Epidermal melanocyte (primary cell): ENCODE measurements around a stretch of chr2.

DNA sequence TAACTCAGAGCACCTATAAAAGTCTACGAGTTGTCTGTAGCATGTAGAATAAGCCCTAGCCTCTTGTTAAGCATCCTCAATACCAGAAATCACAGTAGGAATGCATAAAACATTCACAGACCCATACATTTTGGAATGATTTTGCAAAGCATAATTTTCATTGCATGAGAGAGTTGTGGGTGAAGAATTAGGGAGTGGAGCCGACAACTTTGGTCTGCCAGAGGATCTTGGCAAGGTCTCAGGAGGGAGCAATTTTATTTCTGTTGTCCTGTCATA is 2.3 kb downstream of the ITGA4 start:
- RRBS, result no CpG with 5 or more reads among the region's 2 CpGs

DNA sequence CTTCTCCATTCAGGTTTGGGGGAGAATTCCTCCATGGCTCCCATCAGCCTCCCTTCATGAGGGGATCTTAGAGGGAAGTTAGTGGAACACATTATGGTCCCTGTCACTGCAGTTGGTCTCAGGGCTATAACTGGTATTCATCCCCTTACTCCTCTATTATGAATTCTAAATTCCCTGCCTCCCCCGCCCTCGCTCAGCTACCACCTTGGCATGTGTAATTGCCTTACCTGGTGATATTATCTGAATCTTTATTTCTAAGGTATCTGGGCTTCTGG is 48.4 kb upstream of the NEUROD1 start:
- RRBS, result no CpG with 5 or more reads among the region's 2 CpGs

GRCh38 chr2:181803883-181804464 is 87.6 kb upstream of the ITPRID2 start:
- RRBS, result no CpG with 5 or more reads among the region's 9 CpGs

GRCh38 chr2:181891222-181891529 is 354 bp upstream of the ITPRID2 start:
- RRBS, result no CpG with 5 or more reads among the region's 5 CpGs

DNA sequence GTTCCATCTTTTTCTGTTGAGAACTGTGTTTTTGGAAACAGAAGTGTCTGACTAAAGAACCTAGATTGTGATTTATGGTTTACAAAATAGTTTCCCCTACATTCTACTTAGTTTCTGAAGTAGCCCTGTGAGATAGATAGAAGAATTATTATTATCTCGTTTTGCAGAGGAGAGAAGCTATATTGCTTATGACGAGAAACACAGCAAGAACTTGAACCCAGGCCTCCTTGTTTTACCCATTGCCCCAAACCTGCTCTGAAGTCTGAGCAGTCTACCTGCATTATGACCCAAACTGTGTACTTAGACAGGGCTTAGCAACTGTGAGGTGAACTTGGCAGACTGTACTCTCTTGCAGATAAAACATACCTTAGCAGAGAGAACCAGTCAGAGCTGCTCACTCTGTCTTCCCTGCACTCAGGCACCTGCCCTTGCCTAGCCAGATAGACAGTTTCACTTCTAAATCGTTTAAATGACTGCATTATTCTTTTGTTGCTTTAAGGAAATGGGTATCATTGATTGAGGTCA is 20.2 kb downstream of the ITPRID2 start:
- RRBS, result no CpG with 5 or more reads among the region's 3 CpGs

- RRBS, result no CpG with 5 or more reads among the region's 2 CpGs
Observed at GRCh38 chr2:182717487-182717781, 1.4 kb downstream of the DNAJC10 start.

- RRBS, result no CpG with 5 or more reads among the region's 18 CpGs
Observed at GRCh38 chr2:183038758-183039263, 554 bp upstream of the NCKAP1 start.

- RRBS, result 0% methylated on average over 2 of the region's 12 CpGs
Observed at GRCh38 chr2:183078114-183078568, 406 bp upstream of the DUSP19 start.

DNA sequence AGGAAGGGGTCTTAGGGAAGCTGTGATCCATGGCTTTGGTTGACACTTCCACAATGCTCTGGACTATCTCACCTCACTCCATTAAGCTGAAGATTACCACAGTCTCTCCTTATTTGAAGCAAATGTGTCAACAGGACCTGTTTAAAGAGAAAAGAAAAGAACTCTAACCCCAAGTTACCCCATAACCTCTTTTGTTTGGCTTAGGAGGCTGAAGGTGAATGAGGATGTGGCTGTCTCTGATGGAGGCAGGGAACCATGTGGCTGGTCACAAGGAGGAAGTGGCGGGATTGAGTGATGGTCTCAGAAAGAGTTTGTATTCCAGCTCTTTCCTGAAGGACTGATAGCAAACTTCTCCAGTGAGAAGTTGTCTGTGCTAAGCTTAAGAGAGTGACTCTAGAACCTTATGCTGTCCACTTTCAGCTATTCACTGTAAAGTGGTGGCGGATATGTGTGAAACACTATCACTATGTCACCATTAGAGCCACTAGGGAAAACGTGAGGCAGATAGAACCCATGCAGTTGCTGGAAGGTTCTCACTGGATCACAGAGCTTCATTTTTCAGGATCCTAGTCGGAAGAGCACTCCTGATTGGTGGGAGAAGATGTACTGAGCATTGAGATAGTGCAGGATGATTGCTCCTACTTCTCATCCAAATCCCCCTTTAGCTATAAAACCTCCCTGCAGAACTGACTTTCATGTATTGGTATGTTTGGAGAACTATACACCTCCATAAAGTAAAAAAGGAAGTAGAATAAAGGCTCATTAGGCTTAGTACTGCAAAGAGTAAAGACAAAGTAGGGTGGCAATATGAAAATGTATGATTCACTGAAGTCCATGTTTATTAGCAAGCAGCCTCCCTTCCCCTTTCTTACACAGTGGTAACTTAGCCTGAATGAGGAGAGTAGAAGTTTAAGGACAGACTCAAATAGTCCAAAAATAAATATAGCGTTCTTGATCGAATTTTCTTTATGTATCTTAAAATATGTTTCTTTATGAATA is 1.2 kb downstream of the ZNF804A start:
- RRBS, result no CpG with 5 or more reads among the region's 6 CpGs

DNA sequence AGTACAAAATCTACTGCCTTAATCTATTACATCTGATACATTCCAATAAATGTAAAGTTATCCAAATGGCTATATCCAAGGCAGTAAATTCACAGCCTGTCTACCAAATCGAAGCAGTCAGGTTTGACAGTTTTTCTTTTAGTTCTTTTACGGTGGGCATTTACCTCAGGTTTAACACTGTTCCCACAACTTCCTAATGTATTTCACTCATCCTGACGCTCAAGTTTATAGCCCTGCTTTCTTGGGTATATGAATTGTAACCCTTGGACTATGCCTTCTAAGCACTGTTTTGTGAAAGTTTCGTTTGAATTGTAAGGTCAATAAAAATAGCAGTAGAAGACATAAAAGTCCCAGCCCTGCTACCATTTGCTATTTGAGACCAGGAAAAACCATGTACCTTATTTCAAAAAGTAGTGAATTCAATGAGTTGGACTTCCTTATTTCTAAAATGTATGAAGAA is 2.1 kb upstream of the ZC3H15 start:
- RRBS, result no CpG with 5 or more reads among the region's 4 CpGs

DNA sequence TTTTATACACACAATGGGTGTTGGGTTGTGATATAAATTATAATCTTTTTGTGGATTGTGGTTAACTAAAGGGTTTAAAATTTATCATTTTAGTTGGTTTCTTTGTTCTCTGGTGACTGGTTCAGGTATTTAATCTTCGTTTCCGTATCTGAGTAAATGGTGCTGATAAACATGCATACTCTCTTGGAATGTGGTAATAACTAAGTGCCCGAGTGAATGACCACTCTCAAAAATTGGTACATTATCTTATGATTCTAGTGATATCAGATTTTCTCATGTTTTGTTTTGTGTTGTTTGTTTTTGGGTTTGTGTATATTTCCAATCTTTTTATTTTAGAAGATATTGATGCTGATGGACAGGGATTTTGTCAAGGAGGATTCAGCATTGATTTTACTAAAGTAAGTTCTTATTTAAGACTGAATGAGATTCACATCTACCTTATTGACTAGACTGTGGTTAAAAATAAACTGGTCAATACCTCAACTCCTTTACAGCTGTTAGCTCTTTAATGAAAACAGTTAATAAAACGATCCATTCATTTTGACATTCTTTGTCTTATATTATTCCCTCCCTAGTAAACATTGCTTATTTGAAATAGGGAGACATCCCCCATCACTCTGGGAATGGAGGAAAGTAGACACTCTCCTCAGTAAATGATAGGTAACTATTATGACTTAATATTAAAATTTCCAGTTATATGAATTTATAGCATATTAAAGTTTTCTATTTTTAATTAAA is 40.8 kb downstream of the ITGAV start:
- RRBS, result no CpG with 5 or more reads among the region's 4 CpGs

DNA sequence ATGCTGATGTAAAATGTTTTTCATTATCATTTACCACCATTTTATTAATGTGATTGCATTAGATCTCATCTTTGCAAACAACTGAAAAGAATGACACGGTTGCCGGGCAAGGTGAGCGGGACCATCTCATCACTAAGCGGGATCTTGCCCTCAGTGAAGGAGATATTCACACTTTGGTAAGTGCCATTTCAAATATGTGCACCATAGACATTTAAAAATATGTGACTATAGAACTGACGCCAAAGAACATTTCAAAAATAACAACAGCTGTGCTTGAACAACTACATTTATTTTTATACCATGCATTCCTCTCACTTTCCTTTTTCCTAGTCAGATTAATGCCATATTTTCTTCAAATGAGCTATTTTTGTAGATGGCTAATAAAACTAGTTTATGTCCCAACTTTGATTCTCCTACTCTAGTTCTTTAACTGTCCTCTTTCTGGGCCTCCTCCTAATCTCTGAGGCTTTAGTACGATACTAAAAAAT is 24.2 kb upstream of the FAM171B start:
- RRBS, result no CpG with 5 or more reads among the region's 6 CpGs

DNA sequence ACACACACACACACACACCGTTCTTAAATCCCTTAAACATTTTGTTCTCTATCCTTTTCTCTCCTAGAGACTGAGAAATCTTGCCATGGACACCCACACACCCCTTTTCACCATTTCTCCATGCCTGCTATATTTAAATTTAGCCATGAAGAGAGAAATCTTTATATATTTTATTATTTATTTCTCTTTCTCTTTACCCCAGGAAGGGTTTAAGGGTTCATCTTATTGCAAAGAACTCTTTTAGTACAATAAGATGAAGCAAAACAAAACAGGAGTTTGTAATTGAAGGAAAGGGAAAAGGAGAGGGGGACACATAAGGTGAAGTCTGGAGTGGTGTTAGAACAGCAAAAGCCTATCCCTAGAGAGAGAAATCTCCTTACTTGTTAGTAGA is 912 bp downstream of the FAM171B start:
- RRBS, result no CpG with 5 or more reads among the region's 1 CpG

GRCh38 chr2:187404420-187405162 is 43.5 kb downstream of the CALCRL start:
- RRBS, result no CpG with 5 or more reads among the region's 7 CpGs

DNA sequence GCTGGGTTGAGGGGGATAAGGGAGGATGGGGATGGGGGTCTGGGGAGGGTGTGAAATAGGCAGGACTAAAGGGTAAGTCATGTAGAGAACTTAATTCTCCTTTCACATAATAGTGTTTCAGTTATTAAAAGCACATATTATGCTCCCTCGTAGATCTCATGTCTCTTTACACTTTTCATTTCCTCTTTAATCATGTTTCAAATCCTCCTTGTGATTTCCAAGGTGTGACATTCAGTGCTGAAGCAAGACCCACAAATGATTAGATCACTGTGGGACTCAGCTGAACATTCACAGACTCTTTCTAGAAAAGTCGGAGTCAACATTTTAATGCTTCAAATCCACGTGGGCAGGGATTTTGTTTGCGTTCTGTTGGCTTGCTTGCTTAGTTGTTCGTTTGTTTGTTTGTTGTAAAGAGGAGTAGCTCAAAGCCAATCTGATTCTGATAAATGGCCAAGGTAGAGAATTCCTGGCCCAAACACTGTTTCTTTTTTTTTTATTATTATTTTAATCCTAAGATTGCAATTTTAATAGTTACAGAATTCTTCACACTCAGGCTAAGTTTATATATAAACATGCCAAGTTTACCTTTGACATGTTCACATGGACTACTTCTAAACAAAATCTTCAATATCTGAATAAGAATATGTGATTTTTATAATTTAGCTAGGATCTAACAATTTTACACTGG is 34.9 kb upstream of the CALCRL start:
- RRBS, result no CpG with 5 or more reads among the region's 5 CpGs

DNA sequence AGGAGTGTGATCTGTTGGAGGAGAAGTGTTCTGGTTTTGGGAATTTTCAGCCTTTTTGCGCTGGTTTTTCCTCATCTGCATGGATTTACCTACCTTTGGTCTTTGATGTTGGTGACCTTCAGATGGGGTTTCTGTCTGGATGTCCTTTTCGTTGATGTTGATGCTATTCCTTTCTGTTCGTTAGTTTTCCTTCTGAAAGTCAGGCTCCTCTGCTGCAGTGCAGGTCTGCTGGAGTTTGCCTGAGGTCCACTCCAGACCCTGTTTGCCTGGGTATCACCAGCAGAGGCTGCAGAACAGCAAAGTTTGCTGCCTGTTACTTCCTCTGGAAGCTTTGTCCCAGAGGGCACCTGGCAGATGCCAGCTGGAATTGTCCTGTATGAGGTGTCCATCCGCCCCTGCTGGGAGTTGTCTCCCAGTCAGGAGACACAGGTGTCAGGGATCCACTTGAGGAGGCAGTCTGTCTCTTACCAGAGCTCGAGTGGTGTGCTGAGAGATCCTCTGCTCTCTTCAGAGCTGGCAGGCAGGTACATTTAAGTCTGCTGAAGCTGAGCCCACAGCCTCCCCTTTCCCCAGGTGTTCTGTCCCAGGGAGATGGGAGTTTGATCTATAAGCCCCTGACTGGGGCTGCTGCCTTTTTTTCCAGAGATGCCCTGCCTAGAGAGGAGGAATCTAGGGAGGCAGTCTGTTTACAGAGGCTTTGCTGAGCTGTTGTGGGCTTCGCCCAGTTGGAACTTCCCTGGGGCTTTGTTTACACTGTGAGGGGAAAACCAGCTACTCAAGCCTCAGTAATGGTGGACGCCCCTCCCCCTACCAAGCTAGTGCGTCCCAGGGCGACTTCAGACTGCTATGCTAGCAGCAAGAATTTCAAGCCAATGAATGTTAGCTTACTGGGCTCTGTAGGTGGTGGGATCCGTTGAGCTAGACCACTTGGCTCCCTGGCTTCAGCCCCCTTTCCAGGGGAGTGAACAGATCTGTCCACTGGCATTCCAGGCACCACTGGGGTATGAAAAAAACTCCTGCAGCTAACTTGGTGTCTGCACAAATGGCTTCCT is 34.7 kb downstream of the TFPI start:
- RRBS, result no CpG with 5 or more reads among the region's 10 CpGs

DNA sequence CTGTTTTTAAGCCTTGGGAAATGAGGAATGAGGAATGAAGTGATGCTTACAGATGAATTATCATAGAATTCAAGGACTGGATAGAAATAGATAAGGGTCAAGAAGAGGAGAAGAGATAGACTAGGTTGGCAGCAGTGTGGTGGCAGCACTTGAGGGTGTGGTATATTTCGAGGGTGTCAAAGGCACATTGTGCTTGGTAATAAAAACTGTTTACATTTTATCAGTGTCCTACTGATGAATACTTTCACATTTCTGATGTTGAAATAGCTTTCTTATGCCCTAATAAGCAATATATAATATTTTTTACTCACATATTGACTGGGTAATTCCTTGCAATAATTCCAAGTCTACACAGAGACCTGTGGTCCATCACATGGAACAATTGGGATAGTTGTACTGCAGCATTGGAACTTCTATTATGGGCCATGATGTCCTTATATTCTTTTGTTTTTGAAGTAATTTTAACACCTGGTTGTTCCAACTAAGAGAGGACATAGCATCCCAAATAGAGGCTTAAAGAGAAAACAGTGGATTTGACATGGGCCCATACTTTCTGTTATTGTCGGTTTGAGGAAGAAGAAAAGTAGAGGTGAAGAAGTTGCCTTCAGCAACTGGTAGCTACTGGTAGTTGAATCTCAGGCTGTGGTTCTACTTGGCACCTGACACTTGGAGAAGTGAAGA is 3.2 kb downstream of the TFPI start:
- RRBS, result no CpG with 5 or more reads among the region's 2 CpGs

DNA sequence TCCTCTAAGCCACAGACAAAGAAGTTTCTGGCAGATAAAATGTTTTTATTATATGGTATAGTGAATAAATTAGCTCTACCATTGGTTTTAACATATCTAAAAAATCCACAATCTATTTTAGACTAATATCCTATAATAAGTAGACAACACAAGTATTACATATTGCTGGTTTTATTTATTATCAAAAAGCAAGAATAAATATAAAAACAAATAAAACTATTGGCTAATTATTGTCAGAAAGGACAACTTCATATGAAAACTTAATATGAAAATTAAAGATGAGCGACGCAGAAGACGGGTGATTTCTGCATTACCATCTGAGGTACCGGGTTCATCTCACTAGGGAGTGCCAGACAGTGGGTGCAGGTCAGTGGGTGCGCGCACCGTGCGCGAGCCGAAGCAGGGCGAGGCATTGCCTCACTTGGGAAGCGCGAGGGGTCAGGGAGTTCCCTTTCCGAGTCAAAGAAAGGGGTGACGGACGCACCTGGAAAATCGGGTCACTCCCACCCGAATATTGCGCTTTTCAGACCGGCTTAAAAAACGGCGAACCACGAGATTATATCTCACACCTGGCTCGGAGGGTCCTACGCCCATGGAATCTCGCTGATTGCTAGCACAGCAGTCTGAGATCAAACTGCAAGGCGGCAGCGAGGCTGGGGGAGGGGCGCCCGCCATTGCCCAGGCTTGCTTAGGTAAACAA is 168.2 kb upstream of the GULP1 start:
- RRBS, result no CpG with 5 or more reads among the region's 30 CpGs

DNA sequence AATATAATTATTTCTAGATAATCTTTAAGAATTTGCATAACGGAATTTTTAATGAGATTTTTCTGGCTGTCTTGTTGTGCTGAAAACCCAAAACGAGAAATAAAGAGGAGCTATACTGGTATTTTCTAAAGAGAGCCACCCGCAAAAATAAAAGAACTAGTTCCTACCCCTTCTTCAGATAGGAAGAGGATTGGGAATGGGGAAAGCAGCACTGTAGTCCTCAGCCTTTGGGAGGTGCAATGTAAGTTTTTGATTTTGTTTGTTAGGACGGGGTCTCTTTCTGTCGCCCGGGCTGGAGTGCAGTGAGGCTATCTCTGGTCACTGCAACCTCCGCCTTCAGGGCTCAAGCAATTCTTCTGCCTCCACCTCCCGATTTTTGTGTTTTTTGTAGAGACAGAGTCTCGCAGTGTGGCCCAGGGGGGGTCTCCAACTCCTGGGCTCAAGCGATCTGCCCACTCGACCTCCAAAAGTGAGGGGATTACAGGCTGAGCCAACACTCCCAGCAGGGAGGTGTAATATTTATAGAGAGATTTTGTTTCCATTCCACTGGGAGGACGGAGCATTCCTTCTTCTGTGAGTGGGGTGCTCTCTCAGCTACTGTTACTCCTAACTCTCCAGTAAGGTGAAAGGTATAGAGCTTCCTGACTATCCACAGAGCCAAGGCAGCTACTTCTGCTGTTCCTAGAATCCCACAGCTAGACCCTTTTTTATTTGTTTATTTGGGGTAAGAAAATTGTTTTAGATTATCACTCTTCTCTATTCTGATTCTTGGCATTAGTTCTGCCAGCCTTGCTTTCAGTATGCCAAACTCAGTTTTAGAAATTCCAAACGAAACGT is 13.1 kb upstream of the GULP1 start:
- RRBS, result no CpG with 5 or more reads among the region's 14 CpGs